Sciatic nerve (tissue), 1 donor: ENCODE results near the genes PLEKHD1 and SUSD6.

DNA sequence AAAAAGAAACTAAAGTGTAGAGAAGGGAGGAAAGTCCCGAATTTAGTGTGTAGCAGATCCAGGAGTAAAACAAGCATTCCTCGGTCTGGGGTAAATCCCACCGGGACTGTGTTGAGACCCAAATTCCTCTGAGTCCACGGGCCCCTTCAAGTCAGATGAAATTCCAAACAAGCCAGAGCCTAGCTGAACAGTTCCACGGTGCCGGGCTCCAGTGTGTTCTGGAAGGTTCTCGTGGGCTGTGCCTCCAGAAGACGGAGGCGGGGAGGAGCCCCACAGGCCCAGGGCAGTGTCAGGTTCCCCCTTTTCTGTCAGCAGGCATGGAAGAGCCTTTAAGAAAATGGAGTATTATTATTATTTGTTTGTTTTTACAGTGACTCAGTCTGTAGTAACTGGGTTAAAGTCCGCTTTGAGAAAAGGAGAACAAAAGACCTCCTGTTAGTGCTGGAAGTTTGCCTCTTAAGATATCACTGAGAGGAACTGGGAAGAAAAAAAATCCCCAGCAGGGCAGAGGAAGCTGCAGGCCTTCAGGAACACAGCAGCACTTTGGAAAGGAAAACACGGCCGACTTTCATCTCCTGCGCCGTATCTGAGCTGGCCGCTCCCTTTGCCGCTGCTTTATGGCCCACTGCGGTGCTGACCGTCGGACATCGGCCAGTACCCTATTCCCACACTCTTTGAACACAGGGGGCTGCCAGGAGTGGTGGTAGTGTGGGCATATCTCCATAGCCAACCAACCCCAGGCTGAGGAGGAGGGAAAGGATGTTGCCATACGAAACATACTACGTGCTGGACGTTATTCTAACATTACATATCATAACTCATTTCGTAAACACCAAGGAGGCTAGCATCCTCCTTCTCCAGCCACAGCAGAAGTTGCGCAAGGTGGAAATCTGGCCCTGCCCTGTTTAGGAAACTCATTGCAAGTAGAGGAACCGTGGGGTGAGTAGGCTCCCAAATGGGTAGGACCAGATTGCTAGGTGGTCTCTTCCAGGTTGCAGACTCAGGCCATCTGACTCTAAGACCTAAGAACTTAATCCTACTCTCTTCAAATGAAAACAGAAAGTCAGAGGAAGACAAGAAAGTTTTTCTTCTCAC lies 194.0 kb downstream of the ZFP36L1 start:
- PRO-cap = bidirectional peak, plus-strand start at position 507 of the sequence, minus-strand start at position 220 of the sequence; unidirectional peak, minus-strand start at position 588 of the sequence

DNA sequence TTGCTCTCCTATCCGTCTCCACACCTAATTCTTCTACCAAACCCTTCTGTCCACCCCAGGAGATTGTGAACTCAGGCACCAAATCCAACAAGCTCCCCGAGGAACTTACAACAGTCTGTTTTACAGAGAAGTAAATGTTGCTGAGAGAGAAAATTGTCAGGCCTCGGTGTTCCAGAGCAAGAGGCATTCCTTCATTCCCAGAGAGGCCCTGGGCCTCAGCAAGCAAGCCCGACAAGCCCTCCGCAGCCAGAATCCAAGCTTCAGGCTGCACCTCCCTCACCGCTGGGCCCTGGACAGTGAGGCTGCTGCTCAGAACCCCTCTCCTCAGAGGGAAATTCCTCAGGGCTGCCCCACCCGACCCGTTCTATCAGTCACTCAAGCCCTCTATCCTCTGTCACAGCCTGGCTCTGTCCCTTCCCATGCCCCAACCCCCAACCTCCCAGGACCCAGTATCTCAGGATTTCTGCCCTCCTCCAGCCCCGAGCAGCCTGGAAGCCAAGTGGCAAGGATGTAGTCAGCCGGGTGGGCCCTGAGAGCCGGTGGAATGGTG lies 56.4 kb downstream of the ZFP36L1 start:
- PRO-cap = no peak

GRCh38 chr14:68783808-68784292 lies 9.0 kb downstream of the ZFP36L1 start:
- PRO-cap = no peak

DNA sequence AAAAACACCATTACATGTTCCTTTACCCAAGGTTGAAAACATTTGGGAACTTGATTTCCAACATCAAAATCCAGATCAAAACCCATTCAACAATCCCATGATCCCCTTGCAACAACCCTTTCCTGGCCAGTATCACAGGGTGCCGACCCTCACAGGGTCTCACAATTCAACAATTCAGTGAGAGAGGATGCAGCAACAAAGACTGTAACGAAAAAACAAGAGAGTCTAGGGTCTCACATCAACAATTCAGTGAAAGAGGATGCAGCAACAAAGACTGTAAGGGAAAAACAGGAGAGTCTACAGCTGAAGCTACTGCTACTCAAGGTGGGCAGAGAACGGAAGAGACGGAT lies 22.5 kb upstream of the ZFP36L1 start:
- PRO-cap = no peak

DNA sequence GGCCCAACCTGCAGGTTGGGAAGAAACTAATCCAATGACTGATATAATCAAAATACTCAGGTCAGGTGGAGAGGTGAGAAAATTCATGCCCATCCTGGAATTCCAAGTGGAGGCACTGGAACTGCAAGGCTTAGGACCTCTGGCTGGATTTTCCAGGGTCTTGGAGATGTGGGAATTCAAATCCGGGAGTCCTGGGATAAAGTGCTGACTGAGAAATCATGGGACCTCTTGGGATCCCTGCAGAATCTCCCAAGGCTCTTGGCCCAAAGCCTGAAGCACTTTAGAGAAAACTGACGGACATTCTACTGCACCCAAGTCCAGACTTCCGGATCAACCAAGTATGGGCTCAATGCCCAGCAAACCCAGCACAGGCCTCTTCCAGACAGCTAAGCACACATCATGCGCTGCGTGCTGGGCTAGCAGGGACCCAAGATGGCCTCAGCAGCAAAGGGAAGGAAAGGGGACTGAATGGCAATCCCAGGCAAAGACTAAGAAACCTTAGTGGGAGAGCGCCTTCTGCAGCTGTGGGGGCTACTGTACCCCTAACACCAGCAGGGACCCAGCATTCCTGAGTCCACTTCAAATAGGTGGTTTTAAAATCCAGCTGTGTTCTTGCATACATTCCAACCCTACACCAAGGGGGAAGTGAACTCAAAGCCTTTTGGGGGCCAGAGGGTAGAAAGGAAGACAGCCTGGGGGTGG lies 84.9 kb downstream of the ACTN1 start:
- PRO-cap = unidirectional peak, minus-strand start at position 328 of the sequence

- PRO-cap = no peak
These were observed 49.2 kb downstream of the ACTN1 start for GRCh38 chr14:68929926-68930328.

GRCh38 chr14:68966497-68966804 lies 12.7 kb downstream of the ACTN1 start:
- PRO-cap = no peak

GRCh38 chr14:68977375-68978465 lies 1.4 kb downstream of the ACTN1 start:
- PRO-cap = bidirectional peak, plus-strand start at chr14:68977853, minus-strand start at chr14:68977588; bidirectional peak, plus-strand start at chr14:68978027, minus-strand start at chr14:68978106

DNA sequence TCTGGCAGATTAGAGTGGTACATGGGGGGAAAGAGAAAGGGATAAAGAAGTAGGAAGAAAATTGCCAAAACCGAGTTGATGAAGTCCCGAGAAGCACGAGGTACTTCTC lies 769 bp upstream of the DCAF5 start:
- PRO-cap = bidirectional peak, plus-strand start at position 70 of the sequence, minus-strand start outside the sequence

- PRO-cap = bidirectional peak, plus-strand start at chr14:69154998, minus-strand start at chr14:69154924
These were observed 1.9 kb upstream of the DCAF5 start for GRCh38 chr14:69154791-69155189.

DNA sequence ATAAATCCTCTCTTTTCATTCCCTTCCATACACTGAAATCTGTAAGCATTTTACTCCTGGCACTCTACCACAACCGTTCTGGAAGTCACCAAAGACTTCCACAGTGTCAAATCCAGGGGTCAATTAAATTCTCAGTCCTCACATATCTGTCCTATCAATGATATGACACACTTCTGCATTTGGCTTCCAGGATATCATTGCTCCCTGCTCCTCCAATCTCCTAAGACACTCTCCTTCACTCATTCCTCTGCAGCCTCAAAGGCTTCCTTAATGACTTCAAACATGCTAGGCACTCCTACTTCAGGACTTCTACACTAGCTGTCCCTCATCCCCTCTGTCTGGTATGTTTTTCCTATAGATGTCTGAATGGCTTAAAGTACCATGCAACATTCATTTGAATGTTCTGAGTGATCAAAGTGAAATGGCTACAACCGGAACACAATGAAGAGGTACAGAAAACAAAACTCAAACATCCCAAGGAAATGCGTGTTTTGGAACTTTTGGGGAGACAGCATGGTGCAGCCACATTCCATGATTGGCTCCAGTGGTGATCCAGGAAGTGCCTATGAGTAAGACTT lies 12.3 kb downstream of the ERH start:
- PRO-cap = no peak

DNA sequence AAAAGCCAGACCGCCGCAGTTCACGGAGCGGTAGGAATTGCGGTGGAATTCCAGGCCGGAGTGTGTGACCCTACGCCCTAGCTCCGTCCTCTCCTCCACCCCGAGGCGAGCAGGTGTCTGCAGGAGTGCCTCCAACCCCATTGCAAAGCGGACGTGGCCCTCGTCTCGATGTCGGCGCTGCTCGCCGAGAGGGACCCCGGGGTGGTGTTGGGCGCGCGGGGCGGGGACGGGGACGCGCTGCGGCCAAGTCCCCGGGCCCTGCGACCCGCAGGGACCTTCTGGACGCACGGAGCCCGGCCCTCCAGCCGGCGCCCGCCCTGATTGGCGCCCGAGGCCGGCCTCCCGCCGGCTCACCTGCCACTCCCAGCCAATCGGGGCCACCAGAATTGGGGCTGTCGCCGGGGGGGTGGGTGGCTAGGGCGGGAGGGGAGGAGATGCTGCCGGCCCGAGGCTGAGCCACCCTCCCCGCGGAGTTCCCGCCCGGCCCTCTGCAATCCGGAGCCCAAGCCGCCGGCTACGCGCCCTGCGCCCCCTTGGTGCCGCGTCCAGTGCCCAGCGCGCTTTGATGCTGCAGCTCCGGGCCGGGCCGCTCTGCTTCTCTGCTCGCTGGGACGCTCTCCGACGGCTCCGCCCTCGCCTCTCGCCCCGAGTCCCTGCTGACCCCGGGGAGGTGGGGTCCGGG lies at the start of gene PLEKHD1:
Gene PLEKHD1, plus strand, starts transcription at position 470 of the 682 bp plus-strand sequence.
- PRO-cap = unidirectional peak, minus-strand start at position 280 of the sequence

DNA sequence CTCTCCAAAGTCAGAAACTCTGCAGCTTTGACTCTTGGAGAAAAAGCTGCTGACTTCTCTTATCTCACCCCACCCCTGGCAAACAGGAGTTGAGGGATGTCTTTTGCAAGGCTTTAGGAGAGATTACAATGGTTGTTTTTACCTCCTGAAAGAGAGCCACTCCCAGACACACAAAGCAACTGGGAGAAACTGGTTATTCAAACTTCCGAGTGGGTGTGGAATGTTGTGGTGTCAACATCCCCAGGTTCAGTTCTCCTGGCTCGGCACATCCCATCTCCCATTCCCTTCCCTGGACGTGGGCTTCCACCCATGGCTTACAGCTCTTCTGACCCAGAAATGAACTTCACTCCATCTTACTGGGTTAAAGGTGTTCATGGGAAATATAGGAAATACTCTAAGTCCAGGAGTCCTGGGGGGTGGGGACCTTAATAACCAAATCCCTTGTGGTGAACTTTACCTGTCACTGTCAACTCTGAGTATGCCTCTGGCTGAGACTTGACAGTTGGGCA lies 42.0 kb downstream of the CCDC177 start:
- PRO-cap = no peak

GRCh38 chr14:69611501-69612428 lies at the start of gene SUSD6:
Gene SUSD6, plus strand, starts transcription at chr14:69611596.
- PRO-cap = bidirectional peak, plus-strand start at chr14:69611596, minus-strand start at chr14:69611452

DNA sequence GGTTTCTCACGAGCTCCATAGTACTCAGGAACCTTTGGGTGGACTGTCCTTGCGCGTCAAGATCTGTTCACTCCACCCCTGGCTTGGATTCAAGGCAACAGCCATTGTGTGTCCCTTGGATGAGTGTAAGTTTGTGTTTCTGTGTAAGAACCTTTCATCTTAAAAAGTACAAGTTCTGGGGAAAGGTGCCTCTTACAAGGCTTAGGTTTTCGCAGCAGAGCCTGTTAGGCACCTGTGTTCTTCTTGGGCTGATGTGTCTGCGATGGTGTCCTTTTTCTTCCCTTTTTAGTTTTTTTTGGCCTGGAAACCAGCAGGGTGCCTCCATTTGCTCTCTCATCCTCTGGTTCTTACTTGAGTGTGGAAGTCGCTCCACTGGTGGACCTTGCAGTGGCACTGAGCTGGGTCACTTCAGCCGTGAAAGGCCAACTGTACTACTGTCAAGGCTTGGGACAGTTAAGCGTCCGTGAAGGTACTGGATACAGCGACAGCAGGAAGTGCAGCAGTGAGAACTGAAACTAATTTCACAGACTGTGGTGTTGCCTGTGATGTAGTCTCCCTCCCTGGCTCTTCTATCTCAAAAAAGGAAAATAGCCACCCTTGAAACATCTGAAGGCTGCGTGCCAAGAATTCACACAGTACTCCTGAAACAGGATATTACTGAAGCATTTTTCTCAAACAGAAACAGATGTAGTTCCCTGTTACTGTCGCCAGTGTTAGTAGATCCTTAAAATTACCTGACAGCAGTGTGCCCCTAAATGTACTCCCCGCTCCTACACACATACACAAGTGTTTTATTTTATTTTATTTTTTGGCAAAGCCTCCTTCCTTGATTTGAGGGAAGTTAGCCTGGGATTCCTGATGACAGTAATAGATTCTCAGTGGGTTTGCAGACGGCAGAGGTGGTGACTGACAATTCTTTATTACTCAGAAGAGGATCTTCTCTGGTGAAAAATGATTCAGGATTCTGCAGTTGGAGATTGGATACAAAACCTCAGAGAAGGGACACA lies 4.1 kb downstream of the SUSD6 start:
- PRO-cap = bidirectional peak, plus-strand start at position 577 of the sequence, minus-strand start at position 571 of the sequence

GRCh38 chr14:69643297-69644099 lies 32.1 kb downstream of the SUSD6 start:
- PRO-cap = no peak

GRCh38 chr14:69712487-69713138 lies 54.3 kb upstream of the SRSF5 start:
- PRO-cap = no peak

DNA sequence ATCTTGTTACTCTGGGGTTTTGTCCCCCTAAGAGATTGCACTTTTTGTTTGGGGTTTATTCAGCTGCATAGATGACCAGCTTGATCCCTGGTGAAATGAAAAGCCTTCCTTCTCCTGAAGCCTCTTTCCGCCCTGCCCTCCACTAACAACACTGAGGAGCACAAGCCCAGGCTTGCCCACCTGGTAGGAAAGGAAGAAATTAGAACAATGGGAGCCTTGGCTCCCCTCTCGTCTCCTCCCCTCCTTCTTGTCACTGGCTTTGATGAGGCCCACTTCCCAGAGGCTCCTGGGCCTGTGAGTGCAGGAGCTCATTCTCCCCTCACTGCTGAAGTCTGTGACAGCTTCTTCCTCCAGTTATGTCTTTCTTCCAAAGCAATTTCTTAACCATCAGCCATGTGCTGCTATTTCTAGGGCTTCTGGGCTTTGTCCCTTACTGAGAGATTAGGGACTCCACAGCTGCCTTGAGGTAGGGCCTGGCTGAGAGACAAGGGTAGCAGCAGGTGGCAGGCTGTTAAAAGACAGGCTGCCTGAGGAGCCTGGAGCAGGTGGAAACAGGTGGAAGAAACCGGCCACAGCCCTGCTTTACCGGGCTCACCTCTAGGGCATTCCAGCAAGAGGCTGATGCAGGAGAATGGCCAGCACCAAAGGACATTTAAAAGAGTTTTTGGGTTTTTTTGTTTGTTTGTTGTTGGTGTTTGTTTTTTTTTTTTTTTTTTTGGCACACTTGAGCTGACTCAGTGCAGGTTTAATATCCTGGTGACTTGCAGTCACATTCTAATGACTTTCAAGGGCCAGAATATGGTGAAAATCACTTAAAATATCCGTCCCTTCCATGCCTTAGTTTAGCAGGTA lies 53.6 kb upstream of the SRSF5 start:
- PRO-cap = no peak

GRCh38 chr14:69997620-69998472 lies 118.6 kb downstream of the SMOC1 start:
- PRO-cap = no peak

DNA sequence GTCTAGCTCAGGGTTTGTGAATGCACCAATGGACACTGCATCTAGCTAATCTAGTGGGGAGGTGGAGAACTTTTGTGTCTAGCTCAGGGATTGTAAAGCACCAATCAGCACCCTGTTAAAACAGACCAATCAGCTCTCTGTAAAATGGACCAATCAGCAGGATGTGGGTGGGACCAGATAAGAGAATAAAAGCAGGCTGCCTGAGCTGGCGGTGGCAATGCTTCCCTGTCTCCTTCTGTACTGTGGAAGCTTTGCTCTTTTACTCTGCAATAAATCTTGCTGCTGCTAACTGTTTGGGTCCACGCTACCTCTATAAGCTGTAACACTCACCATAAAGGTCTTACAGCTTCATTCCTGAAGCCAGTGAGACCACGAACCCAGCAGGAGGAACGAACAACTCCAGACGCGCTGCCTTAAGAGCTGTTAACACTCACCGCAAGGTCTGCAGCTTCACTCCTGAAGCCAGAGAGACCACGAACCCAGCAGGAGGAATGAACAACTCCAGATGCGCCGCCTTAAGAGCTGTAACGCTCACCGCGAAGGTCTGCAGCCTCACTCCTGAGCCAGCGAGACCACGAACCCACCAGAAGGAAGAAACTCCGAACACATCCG lies 66.8 kb upstream of the SLC8A3 start:
- PRO-cap = no peak